Colon Carcinoma Metastatic in the Lung (tissue), 2 donors: ENCODE data around the gene MASP1.

- PRO-cap, 2 experiments = no peak in any of the 2 experiments
These were observed 5.5 kb downstream of the EIF4A2 start for GRCh38 chr3:186788578-186789640.

- PRO-cap, 2 experiments = no peak in any of the 2 experiments
These were observed 41.8 kb upstream of the ST6GAL1 start for GRCh38 chr3:186888555-186888971.

DNA sequence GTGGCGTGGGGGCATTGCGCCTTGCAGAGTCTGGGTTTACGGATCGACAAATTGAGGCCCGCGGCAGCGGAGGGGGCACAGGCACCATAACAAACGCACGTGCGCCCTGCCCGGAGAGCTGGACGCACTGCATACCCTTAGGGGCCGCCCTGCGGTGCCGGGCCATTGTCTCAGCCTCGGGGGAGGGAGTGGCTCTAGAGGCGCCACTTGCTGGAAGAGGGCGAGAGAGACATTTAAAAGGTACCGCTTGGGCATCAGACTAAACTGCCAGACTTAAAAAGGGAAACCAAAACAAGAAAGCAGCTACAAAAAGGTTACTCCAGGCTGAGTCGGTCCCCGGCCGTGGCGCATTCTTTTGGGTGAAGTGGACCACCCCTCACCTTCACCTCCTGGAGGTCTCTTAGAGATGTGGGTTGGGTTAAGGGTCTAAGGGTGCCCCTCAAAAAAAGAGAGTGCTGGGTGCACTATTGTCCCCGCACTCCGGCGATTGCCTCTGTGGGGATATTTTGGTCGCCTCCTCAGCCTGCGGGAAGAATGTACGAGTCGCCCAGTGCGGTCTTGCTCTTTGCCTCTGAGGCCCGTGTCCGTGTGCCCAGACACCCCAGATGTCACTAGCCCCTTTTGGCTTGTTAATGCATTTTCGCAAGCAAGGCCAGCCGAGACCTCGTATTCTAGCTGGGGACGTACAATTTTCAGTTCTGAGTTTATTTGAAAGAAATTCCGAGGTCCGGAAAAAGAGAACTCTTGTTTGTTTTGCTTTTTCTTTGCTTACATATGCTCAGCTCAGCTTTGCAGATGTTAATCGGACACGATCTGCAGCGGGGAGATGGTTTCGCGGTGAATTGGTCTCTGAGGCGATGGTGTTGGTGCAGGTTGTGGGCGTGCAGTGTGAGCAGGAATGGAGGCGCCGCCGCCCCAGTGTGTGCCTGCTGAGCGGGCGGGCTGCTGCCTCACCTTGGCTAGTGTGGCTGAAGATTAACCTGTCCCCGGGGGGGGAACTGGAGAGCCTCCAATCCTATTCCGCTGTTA is 1.1 kb downstream of the ST6GAL1 start:
- PRO-cap, 2 experiments = peak in 2 of 2 experiments; most common plus-strand start position 886 of the sequence (in 2); most common minus-strand start position 129 of the sequence (in 2)

- PRO-cap, 2 experiments = no peak in any of the 2 experiments
These were observed 25.9 kb downstream of the ST6GAL1 start for GRCh38 chr3:186956020-186956749.

DNA sequence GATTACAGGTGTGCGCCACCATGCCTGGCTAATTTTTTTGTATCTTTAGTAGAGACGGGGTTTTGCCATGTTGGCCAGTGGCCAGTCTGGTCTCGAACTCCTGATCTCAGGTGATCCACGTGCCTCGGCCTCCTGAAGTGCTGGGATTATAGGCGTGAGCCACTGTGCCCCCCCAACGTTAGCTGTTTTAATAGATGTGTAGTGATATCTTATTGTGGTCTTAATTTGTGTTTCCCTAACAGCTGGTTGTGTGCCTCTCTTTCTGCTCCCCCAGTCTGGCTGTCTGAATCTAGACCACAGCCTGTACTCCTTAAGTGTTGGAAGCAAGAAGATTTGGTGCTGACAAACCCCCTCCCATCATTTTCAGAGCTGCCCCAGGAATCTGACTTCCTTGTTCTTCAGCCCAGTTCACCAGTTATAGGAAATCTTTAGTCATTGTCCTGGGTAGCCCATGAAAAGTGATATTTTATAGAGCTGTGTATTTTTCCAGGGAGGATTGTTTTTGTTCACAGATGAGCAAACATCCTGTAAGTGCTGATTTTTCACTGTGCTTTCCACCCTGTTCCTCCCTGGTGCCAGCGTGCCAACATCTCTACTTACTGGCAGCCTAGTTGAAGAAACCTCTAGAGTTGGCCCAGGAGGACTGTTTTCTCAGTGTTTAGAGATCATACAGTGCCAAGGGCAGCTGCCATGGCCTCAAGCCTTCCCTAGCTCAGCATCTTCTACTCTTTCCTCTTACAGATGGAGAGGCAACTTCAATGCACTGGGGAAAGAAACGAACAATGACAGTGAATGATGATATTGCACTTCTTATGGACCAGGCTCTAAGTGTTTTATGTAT is 41.1 kb downstream of the ST6GAL1 start:
- PRO-cap, 2 experiments = no peak in any of the 2 experiments

- PRO-cap, 2 experiments = no peak in any of the 2 experiments
These were observed 64.3 kb downstream of the RPL39L start for GRCh38 chr3:187074900-187075547.

DNA sequence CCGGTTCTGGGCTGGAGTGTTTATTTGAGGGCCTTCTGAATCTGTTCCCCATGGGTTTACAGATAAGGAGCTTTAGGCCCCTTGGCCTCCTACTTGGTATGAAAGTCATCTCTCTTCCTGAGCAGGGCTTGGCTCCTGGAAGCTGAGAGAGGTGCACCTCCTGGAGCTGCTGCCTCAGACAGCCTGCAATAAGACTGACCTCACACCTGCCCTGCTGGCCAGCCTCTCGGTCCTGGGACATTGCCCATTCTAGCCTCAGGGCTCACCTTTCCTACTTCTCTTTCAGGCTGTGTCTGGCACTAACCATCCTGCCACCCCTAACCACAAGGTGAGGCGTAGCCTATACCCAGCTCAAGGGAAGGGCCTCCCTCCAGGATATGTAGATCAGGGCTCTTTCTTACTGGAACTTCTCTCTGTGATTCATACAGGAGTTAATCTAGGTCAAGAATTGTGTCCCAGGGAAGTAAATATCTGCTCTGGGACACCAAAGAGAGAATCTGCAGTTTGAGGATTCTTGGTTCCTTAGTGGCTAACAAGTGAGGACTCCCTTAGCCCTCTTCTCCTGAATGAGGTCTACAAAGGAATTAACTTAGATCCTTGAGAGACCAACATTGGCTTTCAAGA is 10.2 kb upstream of the RTP1 start:
- PRO-cap, 2 experiments = no peak in any of the 2 experiments

- PRO-cap, 2 experiments = no peak in any of the 2 experiments
These were observed 4.9 kb downstream of the MASP1 start for GRCh38 chr3:187286453-187287215.

DNA sequence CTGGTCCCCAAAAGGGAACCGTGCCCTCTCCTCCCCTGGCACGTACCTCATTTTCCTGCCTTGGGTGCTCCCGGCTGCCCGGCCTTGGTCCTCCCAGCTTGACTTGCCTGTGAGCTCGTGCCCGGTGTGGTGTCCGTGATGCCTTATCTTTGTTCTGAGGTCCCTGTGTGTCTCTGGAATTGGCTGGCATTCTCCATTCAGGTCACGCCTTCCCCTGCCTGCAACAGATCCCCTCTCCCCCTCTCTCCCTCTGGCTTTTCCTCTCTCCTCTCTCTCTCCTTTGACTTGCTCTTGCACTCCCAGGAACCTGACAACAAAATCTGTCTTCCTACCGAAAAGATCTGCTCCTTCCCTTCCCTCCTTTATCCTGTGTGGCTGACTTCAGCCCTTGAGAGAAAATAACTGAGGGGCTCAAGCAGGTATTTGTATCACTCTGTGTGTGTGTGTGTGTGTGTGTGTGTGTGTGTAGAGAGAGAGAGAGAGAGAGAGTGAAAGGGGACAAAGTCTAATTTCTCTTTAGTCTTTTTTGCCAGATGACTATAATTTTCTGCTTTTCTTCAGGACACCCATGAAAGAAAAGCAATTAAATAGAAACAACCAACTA is at the start of gene MASP1:
MASP1 (minus strand) TSS at position 156 of the 604 bp plus-strand sequence.
- PRO-cap, 2 experiments = no peak in any of the 2 experiments

DNA sequence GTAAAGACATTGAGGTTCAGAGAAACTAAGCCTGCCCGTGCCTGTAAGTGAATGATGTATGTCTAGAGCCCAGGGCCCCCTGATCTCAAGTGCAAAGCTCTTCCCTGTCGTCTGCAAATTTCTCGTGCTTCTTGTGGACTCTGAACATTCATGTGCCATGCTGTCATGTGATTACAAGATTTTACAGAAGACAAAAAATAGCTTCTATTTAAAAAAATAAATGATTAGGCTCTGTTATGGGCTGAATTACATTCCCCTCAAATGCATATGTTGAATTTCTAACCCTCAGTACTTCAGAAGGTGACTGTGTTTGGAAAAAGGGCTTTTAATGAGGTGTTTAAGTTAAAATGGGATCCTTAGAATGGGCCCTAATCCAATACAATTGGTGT is 3.8 kb upstream of the MASP1 start:
- PRO-cap, 2 experiments = no peak in any of the 2 experiments

GRCh38 chr3:187318770-187319304 is 27.3 kb upstream of the MASP1 start:
- PRO-cap, 2 experiments = no peak in any of the 2 experiments

DNA sequence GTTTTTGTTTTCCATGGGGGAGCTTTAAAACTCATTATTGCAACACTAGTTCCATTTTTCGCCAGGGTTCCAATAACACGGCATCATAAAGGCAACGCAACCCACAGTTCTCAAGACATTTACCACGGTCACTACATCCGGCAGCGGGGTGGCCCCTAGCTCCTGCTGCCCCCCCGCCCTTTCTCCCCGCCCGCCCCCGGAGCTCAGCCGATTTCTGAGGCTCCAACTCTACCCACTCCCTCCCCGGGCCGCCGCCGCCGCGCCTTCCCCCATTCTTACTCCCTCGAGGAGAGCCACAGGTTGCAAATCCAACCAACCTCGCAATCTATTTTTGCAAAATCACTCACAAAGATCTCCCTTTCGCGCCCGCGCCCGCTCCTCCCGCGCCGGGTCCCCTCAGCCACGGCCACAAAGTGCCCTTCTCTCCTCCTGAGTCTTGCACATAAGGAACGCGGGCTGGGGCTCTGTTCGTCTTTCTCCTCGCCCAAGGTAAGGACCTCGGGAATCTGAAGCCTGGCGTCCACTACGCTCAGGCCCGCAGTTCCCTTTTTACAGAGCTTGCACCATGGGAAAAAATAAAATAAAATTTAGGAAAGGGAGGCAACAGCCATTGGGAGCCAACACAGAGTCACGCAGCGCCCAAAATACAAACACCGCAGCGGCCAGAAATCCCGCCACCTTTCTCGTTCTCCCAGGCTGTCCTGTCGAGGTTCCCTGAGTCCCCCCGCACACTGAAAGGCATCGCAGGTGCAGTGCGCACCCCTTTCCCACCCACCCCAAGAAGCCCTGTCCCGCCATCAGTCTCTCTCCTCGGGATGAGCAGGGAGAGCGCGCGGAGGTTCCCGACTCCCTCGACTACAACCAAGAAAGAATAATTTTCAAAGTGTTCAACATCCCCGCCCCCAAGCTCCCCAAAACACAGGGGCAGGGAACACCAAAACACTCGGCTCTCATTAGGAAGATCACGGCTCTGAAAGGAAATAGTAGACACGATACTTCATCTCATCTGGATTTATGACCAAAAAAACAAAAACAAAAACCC is 1.4 kb downstream of the BCL6 start:
- PRO-cap, 2 experiments = peak in 2 of 2 experiments; most common plus-strand start position 235 of the sequence (in 2); most common minus-strand start position 859 of the sequence (in 2)

- PRO-cap, 2 experiments = no peak in any of the 2 experiments
These were observed 28.7 kb upstream of the BCL6 start for GRCh38 chr3:187773594-187774750.

DNA sequence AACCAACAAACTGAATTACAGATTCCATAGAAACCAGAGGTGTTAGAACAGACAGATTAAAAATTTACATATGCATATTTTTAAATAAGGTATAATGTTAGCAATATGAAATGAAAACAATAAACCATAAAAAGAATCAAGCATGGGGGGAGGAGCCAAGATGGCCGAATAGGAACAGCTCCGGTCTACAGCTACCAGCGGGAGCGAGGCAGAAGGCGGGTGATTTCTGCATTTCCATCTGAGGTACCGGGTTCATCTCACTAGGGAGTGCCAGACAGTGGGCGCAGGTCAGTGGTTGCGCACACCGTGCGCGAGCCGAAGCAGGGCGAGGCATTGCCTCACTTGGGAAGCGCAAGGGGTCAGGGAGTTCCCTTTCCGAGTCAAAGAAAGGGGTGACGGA is 117.1 kb upstream of the BCL6 start:
- PRO-cap, 2 experiments = no peak in any of the 2 experiments

DNA sequence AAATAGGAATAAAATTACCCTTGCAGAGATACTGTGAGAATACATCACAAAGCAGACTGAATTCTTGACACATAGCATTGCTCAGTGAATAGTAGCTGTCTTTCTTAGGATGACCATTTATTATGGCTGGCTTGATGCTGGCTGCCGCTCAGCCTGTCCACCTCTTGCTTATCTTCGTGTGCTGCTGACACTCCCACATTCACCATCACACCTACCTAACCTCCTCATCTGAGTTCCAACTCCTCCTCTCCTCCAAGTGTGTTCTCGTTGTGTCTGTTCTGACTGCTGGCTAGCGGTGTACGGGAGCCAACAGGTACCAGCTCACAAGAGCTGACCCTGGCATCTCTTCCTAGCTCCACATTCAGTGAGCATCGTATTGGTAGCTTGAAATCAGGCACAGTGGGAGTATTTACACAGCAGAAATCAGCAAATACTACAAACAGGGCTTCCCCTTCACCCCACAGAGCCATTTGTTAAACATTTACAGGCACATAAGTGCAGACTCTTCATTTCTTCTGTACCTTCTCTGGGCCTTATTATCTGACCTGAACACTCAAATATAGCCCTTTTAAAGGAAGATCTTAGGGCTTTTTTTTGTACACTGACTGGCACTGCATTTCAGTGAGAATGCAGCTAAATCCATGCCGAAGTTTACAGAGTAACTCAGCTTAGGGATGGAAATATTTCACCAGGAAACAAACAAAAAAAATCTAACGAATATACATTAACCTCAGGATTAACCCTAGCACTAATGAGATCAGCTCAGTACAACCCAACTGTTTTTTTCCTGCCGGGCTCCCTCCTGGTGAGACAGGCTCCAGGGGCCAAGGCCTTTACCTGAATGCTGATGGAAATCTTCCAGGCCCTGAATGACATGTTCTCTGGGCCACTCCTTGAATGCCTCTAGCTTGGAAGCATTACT is 150.6 kb upstream of the LPP start:
- PRO-cap, 2 experiments = no peak in any of the 2 experiments

DNA sequence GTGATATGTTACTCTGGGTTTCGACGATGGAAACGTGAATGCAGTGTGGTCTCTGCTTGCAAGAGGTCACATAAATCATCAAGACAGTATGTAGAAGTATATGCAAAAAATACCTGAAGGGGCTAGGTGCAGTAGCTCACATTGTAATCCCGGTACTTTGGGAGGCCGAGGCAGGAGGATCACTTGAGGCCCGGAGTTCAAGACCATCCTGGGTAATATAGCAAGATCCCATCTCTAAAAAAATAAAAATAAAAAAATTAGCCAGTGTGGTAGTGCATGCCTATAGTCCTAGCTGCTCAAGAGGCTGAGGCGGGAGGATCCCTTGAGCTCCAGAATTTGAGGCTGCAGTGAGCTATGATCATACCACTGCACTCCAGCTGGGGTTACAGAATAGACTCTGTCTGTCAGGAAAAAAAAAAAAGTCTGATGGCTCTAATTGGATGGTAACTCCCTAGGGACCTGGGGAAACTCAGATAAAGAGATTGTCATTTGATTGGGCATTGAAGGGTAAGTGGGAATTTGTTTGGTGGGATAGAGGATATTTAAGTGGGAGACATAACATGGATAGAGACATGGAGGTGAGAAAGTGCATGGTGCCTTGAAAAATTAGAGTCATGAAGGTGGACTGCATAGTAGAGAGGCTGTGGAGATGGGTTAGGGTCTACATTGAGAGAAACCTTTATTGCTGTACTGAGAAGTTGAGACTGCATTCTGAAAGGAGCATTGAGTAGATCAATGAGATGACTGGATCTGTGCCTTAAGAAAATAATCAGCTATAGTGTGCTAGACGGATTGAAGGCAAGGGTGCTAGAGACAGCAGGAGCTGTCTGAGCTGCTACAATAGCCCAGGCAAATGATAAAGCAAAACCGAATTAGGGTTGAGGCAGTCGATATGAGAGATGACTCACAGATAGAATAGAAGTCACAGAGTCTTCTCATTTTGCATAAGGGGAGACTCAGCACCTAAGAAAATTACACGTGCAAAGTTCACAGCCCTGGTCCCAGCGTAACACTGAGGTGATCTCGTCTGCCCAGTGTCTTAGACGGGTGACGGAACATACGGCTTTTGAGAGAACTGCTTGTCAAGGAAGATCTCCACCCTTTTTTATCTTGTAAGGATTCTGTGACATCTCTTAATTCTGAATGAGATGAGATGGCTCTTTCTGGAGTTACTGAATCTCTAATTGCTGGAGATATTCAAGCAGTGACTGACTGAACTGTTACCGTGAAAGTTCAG is 11.3 kb downstream of the LPP start:
- PRO-cap, 2 experiments = no peak in any of the 2 experiments

- PRO-cap, 2 experiments = no peak in any of the 2 experiments
These were observed 12.4 kb downstream of the LPP start for GRCh38 chr3:188166302-188166739.

DNA sequence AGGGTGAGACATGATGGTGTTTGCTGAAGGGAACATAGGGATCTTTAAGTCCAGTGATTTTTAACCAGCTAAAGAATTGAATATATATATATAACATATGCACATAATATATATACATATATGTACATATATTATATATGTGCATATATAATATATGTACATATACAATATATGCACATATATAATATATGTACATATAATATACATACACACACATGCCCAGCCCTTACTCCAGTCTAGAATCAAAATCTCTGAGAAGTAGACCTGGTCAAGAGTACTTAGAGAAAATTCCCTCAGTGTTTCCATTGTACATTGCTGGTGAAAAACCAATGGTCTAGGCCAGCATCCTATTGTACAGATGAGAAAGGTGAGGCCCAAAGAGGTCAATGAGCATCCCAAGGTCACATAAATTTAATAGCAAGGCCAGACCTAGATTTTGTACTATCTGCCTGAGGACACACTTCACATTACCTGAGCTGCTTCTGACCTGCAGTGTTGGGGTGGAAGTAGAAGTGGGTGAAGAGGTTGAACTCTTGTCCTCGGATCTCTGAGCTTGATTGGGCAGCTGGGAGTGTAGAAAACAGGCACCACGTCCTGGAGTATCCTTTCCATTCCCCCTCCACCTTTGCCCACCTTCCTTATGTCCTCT is 28.8 kb downstream of the LPP start:
- PRO-cap, 2 experiments = no peak in any of the 2 experiments

DNA sequence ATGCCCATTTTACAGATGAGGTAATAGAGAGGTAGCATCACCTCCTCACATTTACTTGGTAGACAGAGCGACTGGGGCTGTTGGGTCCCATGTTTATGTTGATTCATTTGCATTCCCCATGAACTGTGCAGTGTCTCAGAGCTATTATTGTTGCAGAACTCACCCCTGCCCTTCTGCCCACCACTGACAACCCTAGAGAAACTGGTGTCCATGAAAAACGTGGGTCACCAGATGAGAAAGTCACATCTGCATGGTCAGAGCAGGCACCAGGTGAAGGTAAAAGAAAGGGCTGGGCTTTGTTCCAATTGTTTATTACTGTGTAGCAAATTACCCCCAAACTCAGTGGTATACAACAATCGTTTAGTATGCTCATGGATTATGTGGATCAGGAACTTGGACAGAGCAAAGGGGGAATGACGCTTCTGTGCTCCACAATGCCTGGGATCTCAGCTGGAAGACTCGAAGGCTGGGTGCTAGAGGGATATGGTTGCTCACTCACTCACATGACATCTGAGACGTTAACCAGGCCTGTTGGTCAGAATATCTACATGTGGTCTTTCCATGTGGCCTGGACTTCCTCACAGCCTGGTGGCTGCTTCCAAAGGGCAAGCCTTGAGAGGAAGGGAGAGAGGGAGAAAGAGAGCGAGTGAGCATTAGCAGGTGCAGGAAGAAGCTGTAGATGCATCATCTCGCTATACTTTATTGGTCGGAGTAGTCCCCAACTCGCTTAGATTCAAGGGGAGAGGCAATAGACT is 44.8 kb downstream of the LPP start:
- PRO-cap, 2 experiments = no peak in any of the 2 experiments

GRCh38 chr3:188246865-188247407 is 93.0 kb downstream of the LPP start:
- PRO-cap, 2 experiments = no peak in any of the 2 experiments